ENCODE results near the genes IFNA7 and MOB3B.

GRCh38 chr9:19408310-19408609 lies 549 bp upstream of the ACER2 start:
- PRO-cap, result bidirectional peak, plus-strand start at chr9:19408495, minus-strand start at chr9:19408489
- RAMPAGE, long total RNA, 5 experiments, result no peak in any of the 5 experiments
- RRBS, result 11% methylated on average over 10 of the region's 17 CpGs

- PRO-cap, result no peak
- RAMPAGE, long total RNA, 5 experiments, result no peak in any of the 5 experiments
- RRBS, result no CpG with 5 or more reads among the region's 44 CpGs
Observed at GRCh38 chr9:19464708-19465200, 55.9 kb downstream of the ACER2 start.

GRCh38 chr9:20297479-20298023 lies 324.7 kb downstream of the MLLT3 start:
- PRO-cap, result no peak
- RAMPAGE, long total RNA, 5 experiments, result no peak in any of the 5 experiments
- RRBS, result no CpG with 5 or more reads among the region's 7 CpGs

- PRO-cap, result no peak
- RAMPAGE, long total RNA, 5 experiments, result no peak in any of the 5 experiments
- RRBS, result no CpG with 5 or more reads among the region's 2 CpGs
Observed at GRCh38 chr9:20714863-20715527, 30.9 kb downstream of the FOCAD start.

- PRO-cap, result no peak
- RAMPAGE, long total RNA, 5 experiments, result start-site peak on the plus strand in 1 of 5 experiments, at chr9:21001364-21001466 at its widest, 7 reads per replicate
- RRBS, result no CpG with 5 or more reads among the region's 4 CpGs
Observed at GRCh38 chr9:21001130-21001476, 30.3 kb downstream of the HACD4 start.

DNA sequence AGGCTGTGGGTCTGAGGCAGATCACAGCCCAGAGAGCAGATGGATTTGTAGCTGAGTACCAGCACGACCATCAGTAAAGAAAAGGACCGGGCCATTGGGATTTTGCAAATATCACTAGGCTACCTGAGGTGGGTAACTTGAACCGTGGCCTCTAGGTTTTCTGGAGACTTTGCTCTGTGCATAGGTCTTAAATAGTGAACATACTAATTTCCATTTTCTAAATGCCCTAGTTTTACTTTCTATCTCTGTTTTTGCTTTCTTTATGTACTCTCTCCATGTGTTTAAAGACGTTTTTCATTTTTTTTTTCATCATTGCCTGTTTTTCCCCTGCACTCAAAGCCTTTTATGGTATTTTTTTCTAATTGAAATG lies at the start of gene IFNA7:
Gene IFNA7 (minus strand): TSS at position 135 of the 370 bp plus-strand sequence.
- PRO-cap, result no peak
- RAMPAGE, long total RNA, 5 experiments, result no peak in any of the 5 experiments
- RRBS, result no CpG with 5 or more reads among the region's 4 CpGs

GRCh38 chr9:21395939-21396648 lies 10.9 kb upstream of the IFNA2 start:
- PRO-cap, result no peak
- RAMPAGE, long total RNA, 5 experiments, result no peak in any of the 5 experiments
- RRBS, result 1% methylated on average over 8 of the region's 35 CpGs

DNA sequence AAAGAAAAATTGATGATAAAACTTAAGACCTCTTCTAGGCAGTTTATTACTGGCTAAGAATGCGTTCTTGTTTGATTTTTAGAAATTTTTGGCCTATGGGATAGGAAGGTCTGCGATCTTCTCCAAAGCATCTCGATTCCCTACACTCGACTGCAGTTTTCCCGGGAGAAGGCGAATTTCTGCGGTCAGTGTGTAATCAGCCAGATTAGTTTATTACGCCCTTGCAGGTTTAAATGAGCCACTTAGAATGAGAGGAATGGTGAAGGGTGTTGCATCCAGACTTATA lies 1.2 kb downstream of the MTAP start:
- PRO-cap, result no peak
- RAMPAGE, long total RNA, 5 experiments, result no peak in any of the 5 experiments
- RRBS, result no CpG with 5 or more reads among the region's 8 CpGs

- PRO-cap, result no peak
- RAMPAGE, long total RNA, 5 experiments, result start-site peak on the plus strand in 1 of 5 experiments, at chr9:21906336-21906423 at its widest, 9 reads per replicate
- RRBS, result no CpG with 5 or more reads among the region's 5 CpGs
Observed at GRCh38 chr9:21905957-21906602, 68.6 kb downstream of the CDKN2A start.

DNA sequence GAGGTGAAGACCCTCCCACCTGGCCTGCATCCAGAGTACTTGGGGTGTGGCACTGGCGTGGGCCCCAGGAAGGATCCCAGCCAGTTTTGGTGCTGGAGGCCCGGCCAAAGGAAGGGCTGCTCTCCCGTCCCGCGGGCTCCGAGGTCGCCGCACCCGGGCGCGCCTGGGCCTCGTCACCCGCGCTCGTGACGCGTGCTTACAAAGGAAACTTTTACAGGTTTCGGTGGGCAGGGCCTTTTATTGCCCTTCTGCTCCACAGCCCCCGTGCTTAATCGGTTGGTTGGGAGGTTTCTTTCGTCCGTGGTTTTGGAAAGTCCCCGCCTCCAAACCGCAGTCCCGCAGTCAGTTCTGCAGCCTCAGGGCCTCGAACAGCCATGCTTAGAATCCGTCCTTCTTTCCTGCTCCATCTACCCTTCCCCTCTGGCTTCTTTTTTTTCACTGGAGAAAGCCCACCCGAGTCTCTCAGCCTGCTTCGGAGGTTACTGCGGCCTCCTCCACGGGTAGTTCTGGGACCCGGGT lies 9.6 kb downstream of the CDKN2A start:
- PRO-cap, result unidirectional peak, plus-strand start at position 83 of the sequence
- RAMPAGE, long total RNA, 5 experiments, result no peak in any of the 5 experiments
- RRBS, result 3% methylated on average over 8 of the region's 32 CpGs

GRCh38 chr9:22103159-22103856 lies 94.2 kb upstream of the CDKN2B start:
- PRO-cap, result no peak
- RAMPAGE, long total RNA, 5 experiments, result no peak in any of the 5 experiments
- RRBS, result no CpG with 5 or more reads among the region's 4 CpGs

DNA sequence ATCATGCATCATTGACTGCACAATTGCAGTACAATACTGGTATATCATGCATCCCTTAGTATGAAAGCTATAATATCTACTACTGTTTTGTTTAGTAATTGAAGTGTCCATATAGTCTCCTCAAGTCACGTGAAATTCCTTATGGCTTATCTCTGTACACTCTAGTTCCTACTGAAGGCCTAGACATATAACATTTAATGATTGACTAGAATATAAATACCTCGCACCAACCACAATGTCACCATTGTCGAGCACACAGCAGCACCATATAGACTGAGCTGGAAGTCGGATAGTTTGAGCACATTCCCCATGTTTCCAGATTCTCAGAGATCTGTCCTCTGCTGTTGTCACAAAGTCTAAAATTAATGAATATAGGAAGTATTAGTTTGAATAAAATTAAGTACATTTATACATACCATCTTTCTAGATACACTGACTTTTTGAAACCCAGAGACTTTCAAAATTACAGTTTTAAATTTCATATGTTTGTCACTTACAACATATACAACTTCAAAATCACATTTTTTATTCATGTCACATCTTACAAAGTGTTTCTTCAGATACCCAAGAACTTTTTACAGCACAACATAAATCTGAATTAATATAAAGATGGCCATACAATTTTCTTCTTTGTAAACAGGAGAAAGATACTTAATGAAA lies 21.3 kb downstream of the PLAA start:
- PRO-cap, result no peak
- RAMPAGE, long total RNA, 5 experiments, result start-site peak on the minus strand in 2 of 5 experiments, centred at positions 243 to 265 of the sequence, 15 to 22 reads per replicate
- RRBS, result no CpG with 5 or more reads among the region's 4 CpGs

GRCh38 chr9:27047238-27047511 lies 41.7 kb upstream of the LRRC19 start:
- PRO-cap, result no peak
- RAMPAGE, long total RNA, 5 experiments, result no peak in any of the 5 experiments
- RRBS, result no CpG with 5 or more reads among the region's 4 CpGs

DNA sequence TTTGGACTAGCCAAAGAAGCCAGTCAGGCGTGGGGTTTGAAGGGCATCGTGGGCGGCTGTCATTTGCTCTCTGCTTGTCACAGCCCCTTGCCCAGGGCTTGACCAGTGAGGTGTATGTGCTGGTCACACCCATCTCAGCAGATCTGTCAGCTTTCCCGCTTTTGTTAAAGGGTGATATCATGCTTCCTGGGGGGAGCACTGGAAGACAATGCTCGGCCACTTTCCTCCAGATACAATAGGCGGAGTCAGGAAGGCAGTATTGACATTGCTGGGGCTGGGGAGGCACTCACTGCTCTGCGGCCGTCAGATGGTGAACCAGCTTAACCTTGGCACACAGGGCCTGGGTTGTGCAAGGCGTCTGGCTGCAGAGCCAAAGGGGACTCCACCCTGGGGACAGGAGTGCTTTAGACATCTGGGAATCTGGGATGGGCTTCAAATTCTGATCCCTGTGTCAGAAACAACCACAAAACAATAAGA lies 8.7 kb downstream of the TEK start:
- PRO-cap, result bidirectional peak, plus-strand start at position 262 of the sequence, minus-strand start at position 145 of the sequence
- RAMPAGE, long total RNA, 5 experiments, result no peak in any of the 5 experiments
- RRBS, result no CpG with 5 or more reads among the region's 9 CpGs

DNA sequence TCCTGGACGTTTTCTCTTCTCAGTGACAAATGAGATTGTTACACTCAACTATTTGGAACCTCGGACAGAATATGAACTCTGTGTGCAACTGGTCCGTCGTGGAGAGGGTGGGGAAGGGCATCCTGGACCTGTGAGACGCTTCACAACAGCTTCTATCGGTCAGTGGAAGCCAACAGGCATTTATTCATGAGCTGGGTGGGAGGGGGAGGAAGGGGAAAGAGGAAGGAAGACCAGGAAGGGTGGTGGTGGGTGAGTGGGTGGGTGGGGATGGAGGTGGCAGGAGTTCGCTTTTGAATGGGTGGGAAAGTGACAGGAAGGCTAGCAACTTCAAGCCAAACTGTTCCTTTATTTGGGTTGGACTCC lies 83.4 kb downstream of the TEK start:
- PRO-cap, result no peak
- RAMPAGE, long total RNA, 5 experiments, result no peak in any of the 5 experiments
- RRBS, result no CpG with 5 or more reads among the region's 7 CpGs

DNA sequence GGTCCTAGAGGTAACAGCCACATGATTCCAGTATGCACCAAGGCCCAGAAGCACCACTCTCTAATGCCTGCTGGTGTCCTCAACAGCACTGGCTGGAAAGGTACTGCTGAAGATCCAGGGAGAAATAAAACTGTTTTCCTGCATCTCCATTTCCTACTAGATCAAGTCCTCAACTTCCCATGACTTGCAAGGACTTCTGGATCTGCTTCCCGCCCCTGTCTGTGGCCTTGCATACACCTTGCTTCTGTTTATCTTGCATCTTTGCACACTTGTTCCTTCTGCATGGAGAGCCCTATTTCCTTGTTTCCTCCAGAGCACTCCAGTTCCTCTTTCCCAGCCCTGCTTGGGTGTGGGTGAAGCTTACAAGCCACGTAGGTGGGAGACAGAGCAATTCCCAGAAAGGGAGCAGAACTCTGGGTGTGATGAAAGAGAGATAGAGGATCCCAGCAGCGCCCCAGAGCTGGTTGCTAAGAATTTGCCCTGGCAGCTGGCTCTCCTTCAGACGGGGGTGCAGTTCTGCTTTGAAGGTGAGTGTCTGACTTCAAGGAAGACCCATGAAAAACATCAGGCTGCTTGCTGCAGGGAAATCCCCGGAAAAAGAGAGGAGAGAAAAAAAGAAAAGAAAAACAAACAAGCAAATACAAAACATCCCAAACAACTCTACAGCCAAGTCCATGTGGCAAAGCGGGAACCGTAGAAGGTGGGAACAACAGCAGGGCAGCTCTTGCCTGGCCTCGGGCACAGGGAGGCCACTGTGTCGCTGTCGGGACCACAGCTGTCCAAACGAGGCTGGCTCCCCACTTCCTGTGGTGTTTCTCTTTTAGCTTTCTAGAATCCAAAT lies 41.2 kb upstream of the EQTN start:
- PRO-cap, result no peak
- RAMPAGE, long total RNA, 5 experiments, result no peak in any of the 5 experiments
- RRBS, result no CpG with 5 or more reads among the region's 11 CpGs

DNA sequence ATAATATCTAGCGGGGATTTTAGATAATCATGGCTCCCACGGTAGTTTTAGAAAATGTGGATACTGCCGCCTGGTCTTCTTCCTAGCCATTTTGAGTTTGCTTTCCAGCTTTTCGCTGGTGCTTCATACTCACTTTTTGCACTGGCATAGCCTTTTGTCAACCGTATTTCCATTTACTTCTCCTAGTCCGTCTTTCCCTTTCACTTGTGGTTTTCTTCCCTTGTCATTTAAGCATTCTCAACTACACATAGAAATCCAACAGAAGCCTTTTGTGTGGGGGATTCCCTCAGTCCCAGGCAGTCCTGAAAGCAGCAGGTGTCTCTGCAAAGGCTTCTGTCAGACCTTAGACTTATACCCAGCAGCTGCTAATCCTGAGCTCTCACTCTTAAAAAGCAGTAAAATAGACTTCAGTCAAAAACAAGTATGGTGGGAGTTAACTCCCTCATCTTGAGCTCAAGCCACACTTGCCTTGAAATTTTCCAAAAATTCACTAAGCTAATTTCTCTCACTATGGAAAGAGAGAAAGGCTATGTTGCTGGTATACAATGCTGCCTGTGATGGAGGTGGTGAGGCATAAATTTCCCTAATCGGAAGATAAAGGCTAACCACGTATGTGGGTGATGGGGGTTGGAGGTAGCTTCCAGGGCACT lies 35.0 kb upstream of the IFNK start:
- PRO-cap, result no peak
- RAMPAGE, long total RNA, 5 experiments, result start-site peak on the minus strand in 1 of 5 experiments, centred at position 487 of the sequence, 6 reads per replicate
- RRBS, result no CpG with 5 or more reads among the region's 8 CpGs

- PRO-cap, result bidirectional peak, plus-strand start at chr9:27528354, minus-strand start at chr9:27528059; bidirectional peak, plus-strand start at chr9:27528524, minus-strand start at chr9:27528450
- RAMPAGE, long total RNA, 5 experiments, result no peak in any of the 5 experiments
- RRBS, result no CpG with 5 or more reads among the region's 40 CpGs
Observed at GRCh38 chr9:27527734-27528618, 1.6 kb downstream of the MOB3B start.

- PRO-cap, result unidirectional peak, minus-strand start at chr9:27529535; unidirectional peak, minus-strand start at chr9:27529682; unidirectional peak, minus-strand start at chr9:27529799
- RAMPAGE, long total RNA, 5 experiments, result start-site peak on the minus strand in 3 of 5 experiments, at chr9:27529734-27529799 at its widest, 49 to 115 reads per replicate
- RRBS, result 1% methylated on average over 39 of the region's 56 CpGs
Observed at GRCh38 chr9:27529475-27530132, at the start of gene MOB3B. Gene MOB3B, minus strand, starts transcription at chr9:27529814.

DNA sequence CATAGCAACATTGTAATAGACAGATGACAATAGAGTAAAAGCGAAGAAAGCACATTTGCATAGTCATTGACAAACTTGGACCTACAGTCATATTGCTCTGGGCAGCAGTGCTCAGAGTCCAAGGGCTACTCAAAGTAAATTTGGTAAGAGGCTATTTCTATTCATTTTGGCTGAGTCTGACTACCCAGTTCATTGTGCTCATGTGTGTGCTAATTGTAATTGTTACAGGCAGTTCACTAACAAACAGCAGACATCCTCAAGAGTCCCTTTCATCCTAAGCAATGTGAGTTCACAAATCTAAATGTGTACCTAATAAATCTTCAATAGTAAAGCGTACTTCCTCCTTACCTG lies 1.8 kb upstream of the MOB3B start:
- PRO-cap, result no peak
- RAMPAGE, long total RNA, 5 experiments, result no peak in any of the 5 experiments
- RRBS, result no CpG with 5 or more reads among the region's 2 CpGs

All from stomach (tissue), 7 donors.